SK-N-SH (cell line): ENCODE results near the gene ZFP36L1.

- RRBS, result 2% methylated on average over 6 of the region's 28 CpGs
CAGE:
- cytosol, long polyA plus RNA, result start-site peak on the plus strand at chr14:67674271-67674326, 9 and 14 reads in 2 replicates
- long polyA plus RNA, result no peak
- nucleus, long polyA plus RNA, result no peak
These were observed 323 bp downstream of the VTI1B start for GRCh38 chr14:67674115-67674503.

DNA sequence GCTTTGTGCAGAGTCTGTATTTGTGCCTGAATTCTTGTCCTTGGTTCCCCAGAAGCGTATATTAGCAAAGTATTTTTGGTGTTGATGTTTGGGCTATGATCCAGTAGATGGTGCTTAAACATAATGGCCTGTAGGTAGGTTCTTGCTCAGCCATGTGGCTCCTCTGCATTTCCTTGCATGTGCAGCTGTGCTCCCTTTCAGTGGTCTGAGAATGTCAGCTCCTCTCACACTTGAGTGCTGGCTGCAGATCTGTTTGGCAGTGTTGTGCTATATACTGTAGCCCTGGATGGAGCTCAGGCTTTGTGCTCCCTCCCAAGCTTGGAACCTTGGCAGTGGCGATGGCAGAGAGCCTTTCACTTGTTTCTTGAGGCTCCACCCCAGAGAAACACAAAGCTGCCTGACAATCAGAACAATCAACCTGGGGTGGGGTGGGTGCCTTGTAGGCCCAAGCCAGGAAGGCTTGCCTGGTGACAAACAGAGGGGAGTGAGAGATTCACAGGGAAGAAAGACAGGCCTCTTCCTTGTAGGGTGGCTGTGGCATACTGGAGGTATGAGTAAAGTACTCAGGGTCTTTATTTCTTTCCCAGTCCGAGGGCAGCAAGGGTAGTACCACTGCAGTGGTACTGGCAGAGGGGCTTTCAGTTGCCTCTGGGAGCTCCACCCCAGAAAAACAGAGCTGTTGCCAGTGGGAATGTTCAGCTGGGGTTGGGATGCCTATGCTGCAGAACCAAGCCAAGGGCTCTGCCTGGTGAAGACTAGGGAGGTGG, 255.3 kb downstream of the RAD51B start:
- RRBS, result no CpG with 5 or more reads among the region's 3 CpGs
CAGE:
- cytosol, long polyA plus RNA, result no peak
- long polyA plus RNA, result no peak
- nucleus, long polyA plus RNA, result no peak

- RRBS, result no CpG with 5 or more reads among the region's 2 CpGs
CAGE:
- cytosol, long polyA plus RNA, result no peak
- long polyA plus RNA, result no peak
- nucleus, long polyA plus RNA, result no peak
These were observed 325.5 kb downstream of the RAD51B start for GRCh38 chr14:68145070-68145465.

- RRBS, result no CpG with 5 or more reads among the region's 4 CpGs
CAGE:
- cytosol, long polyA plus RNA, result no peak
- long polyA plus RNA, result no peak
- nucleus, long polyA plus RNA, result no peak
These were observed 485.0 kb downstream of the ZFP36L1 start for GRCh38 chr14:68307843-68308239.

- RRBS, result no CpG with 5 or more reads among the region's 10 CpGs
CAGE:
- cytosol, long polyA plus RNA, result no peak
- long polyA plus RNA, result no peak
- nucleus, long polyA plus RNA, result no peak
These were observed 427.9 kb downstream of the ZFP36L1 start for GRCh38 chr14:68364822-68365592.

GRCh38 chr14:68473862-68474207, 319.0 kb downstream of the ZFP36L1 start:
- RRBS, result no CpG with 5 or more reads among the region's 2 CpGs
CAGE:
- cytosol, long polyA plus RNA, result no peak
- long polyA plus RNA, result no peak
- nucleus, long polyA plus RNA, result no peak

GRCh38 chr14:68550856-68551779, 241.7 kb downstream of the ZFP36L1 start:
- RRBS, result no CpG with 5 or more reads among the region's 7 CpGs
CAGE:
- cytosol, long polyA plus RNA, result no peak
- long polyA plus RNA, result no peak
- nucleus, long polyA plus RNA, result no peak

- RRBS, result no CpG with 5 or more reads among the region's 6 CpGs
CAGE:
- cytosol, long polyA plus RNA, result no peak
- long polyA plus RNA, result no peak
- nucleus, long polyA plus RNA, result no peak
These were observed 226.8 kb downstream of the ZFP36L1 start for GRCh38 chr14:68565890-68566724.

DNA sequence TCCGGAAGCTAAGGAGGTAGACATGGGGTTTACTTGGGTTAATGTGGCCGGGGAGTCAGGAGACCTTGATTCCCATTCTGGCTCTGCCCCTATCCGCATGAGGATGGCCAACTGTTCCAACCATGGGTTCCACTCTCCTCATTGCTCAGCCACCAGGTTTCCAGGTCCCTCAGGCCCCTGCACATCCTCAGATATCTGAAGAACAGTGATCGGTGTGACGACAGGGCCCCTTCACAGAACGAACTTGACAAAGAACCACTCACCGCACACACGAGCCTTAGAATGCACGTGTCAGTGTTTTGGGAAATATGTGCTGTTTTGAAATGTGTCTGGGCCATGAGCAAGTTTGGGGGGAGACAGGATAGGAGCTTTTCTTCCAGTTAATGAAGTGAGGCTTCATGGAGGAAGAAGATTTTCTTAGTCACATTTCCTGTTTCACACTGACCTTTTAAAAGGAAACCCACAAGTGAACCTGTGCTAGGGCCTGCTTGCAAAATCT, 58.7 kb downstream of the ZFP36L1 start:
- RRBS, result no CpG with 5 or more reads among the region's 9 CpGs
CAGE:
- cytosol, long polyA plus RNA, result no peak
- long polyA plus RNA, result no peak
- nucleus, long polyA plus RNA, result no peak

GRCh38 chr14:68741796-68742308, 51.0 kb downstream of the ZFP36L1 start:
- RRBS, result no CpG with 5 or more reads among the region's 4 CpGs
CAGE:
- cytosol, long polyA plus RNA, result no peak
- long polyA plus RNA, result no peak
- nucleus, long polyA plus RNA, result no peak

GRCh38 chr14:68749350-68749957, 43.4 kb downstream of the ZFP36L1 start:
- RRBS, result no CpG with 5 or more reads among the region's 7 CpGs
CAGE:
- cytosol, long polyA plus RNA, result no peak
- long polyA plus RNA, result no peak
- nucleus, long polyA plus RNA, result no peak

GRCh38 chr14:68779652-68780368, 13.1 kb downstream of the ZFP36L1 start:
- RRBS, result no CpG with 5 or more reads among the region's 9 CpGs
CAGE:
- cytosol, long polyA plus RNA, result no peak
- long polyA plus RNA, result no peak
- nucleus, long polyA plus RNA, result no peak

DNA sequence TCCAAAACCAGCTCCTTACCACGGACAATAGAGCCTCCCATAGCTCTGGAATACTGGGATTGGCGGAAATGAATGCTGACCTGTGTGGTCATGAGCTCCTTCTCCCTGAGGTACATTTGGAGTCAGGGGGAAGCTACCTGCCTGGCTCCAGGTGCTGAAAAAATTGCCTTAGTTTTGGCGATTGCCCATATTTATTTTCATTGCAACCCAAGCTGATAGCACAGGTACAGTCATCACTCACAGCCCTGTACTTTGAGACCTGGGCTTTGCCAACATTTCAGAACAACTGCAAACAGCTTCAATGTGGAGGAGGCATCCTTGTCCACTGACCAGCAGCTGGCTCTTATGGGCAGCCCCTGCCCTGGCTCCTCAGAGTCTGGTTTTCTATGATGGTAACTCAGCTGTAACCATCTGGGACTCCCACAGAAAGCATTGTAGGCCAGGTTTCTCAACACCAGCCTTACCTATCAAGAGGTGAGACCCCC, 9.0 kb downstream of the ZFP36L1 start:
- RRBS, result no CpG with 5 or more reads among the region's 3 CpGs
CAGE:
- cytosol, long polyA plus RNA, result no peak
- long polyA plus RNA, result no peak
- nucleus, long polyA plus RNA, result no peak

DNA sequence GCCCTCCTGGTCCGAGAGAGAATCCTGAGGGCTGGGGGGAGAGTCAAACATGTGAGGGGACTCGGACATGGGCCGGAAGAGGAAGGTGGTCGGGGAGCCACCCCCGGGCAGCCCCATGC, 3.4 kb downstream of the ZFP36L1 start:
- RRBS, result no CpG with 5 or more reads among the region's 5 CpGs
CAGE:
- cytosol, long polyA plus RNA, result no peak
- long polyA plus RNA, result no peak
- nucleus, long polyA plus RNA, result no peak

DNA sequence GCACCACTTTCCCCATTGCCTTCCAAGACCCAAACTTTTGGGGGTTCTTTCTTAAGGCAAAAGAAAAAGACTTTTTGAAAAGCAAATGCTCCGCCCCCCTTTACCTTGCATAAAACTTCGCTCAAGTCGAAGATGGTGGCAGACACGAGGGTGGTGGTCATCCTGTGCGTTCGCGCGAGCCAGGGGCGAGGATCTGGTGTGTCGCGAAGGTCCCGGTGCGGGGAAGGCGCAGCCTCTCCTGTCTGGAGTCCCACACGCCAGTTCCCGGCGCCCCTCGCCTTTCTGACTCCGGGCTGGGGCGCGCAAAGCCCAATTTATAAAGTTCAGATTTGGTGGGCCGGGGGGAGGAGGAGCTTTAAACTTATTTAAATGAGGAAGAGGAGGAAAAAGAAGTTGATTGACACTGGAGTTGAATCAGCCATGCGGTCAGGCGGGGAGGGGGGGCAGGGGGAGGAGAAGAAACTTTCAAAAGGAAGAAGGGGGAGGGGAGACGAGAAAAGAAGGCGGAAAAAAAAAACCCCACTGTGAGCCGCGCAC, at the start of gene ZFP36L1:
ZFP36L1 (minus strand) TSS at position 290 of the 537 bp plus-strand sequence.
- RRBS, result 85% methylated on average over 6 of the region's 28 CpGs
CAGE:
- cytosol, long polyA plus RNA, result no peak
- long polyA plus RNA, result start-site peak on the minus strand centred at position 274 of the sequence, 36 bp wide, 73 and 92 reads in 2 replicates
- nucleus, long polyA plus RNA, result no peak

GRCh38 chr14:68823177-68823773, 30.4 kb upstream of the ZFP36L1 start:
- RRBS, result no CpG with 5 or more reads among the region's 7 CpGs
CAGE:
- cytosol, long polyA plus RNA, result no peak
- long polyA plus RNA, result no peak
- nucleus, long polyA plus RNA, result no peak

- RRBS, result no CpG with 5 or more reads among the region's 4 CpGs
CAGE:
- cytosol, long polyA plus RNA, result no peak
- long polyA plus RNA, result no peak
- nucleus, long polyA plus RNA, result no peak
These were observed 87.5 kb upstream of the ZFP36L1 start for GRCh38 chr14:68880313-68880757.

- RRBS, result 95% methylated on average over 2 of the region's 20 CpGs
CAGE:
- cytosol, long polyA plus RNA, result no peak
- long polyA plus RNA, result no peak
- nucleus, long polyA plus RNA, result no peak
These were observed 87.1 kb downstream of the ACTN1 start for GRCh38 chr14:68891876-68892547.

DNA sequence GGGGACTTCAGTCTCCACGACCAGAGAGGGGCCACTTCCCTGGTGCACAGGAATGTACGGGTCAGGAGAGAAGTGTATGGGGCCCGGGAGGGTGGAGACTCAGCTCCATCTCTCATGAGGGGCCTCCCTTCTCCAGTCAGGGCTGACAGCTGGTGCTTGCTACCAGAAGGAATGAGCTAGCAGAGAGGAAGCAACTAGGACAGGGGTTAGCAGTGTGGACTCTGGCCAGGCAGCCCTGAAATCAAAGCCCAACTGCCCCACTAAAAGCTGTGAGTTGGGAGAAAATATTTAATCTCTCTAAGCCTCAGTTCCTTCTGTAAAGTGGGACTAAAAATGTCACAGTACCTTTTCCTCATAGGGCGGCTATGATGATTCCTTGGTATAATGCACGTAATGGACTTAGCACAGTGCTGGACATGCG, 14.7 kb downstream of the ACTN1 start:
- RRBS, result no CpG with 5 or more reads among the region's 6 CpGs
CAGE:
- cytosol, long polyA plus RNA, result no peak
- long polyA plus RNA, result no peak
- nucleus, long polyA plus RNA, result no peak

DNA sequence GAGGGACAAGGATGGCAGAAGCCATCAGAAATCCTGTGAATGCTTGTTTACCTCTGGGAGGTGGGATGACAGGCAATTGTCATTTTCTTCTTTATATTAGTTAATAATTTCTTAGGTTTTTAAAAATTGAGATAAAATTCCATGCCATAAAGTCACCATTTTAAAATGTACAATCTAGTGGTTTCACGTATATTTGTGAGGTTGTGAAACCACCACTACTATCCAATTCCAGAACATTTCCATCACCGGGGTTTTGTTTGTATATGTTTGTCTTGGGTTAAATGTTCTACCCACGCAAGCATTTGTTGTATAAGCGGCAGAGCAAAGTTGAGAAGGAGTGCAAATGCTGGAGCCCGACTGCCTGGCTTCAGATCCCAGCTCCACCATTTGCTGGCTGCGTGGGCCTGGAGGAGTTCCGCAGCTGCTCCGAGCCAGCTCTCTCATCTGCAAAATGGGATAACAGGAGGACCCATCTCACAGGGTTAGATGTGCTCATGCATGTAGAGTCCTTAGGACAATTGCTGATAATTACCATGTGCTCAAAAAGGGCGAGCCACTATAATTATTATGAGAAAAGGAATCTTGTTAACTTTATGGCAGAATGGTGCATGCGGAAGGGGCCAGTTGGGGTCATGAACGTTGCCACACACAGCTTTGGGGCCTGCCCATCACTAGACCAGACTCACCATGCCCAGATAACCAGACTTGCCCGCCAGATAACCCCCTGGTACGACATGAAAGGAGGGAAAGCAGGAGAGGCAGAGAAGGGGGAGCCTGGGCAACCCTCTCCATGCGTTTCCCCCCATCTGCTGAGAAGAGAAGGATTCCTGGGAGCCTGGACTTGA, 6.5 kb downstream of the ACTN1 start:
- RRBS, result no CpG with 5 or more reads among the region's 14 CpGs
CAGE:
- cytosol, long polyA plus RNA, result no peak
- long polyA plus RNA, result no peak
- nucleus, long polyA plus RNA, result no peak